ENCODE measurements around a stretch of chr20.

DNA sequence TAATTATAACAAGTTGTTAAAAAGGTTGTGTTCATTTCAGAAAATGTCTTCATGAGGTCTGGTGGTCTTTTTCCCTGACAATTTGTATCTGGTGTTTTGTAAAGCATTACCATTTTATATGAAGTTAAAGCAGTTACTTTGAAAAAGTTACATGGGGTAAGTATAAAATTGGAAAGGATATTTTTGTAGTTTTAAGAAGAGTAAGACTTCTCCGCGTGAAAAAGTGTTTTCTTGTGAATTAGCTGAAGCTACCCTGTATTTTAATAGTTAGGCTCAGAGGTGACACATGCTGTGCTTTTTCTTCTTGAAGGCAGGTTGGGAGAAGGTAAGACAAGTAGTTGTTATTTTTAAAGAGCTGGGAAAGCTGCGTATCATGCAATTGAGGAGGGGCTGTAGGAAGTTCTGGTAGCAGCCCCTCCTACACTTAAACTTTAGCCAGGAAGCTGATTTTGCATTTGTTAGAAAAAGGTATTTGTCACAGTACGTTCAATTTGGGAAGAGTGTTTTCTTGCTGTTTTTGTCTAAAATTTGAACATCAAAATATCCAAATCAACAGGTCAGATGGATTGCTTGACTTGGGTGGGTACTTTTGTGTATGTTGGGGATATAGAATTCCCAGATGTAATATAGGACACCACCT is 3.3 kb downstream of the PCMTD2 start:
- PRO-cap = no peak
- RAMPAGE, long total RNA, 2 experiments = no peak in any of the 2 experiments

Data from prostate gland (tissue), 2 donors.